ENCODE measurements around the genes GPX4, ATP5F1D, MIDN and APC2.

DNA sequence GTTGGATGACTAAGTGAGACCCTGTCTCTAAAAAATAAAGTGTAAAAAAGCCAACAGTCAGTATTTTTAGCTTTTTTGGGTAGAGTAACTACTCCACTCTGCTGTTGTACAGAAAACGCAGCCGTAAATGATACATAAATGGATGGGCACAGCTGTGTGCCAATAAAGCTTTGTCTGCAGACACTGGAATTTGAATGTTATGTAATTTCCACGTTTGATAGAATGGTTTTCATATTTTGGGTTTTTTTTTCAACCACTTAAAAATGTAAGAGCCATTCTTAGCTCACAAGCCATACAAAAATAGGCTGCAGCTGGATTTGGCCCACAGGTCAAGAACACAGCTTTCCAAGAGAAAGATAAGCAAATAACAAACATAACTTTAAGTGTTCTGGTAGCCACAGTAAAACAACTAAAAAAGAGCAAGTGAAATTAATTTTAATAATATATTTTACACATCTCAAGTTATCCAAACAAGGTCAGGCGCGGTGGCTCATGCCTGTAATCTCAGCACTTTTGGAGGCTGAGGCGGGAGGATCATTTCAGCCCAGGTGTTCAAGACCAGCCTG lies 1.8 kb upstream of the TMEM259 start:
- PRO-cap, result no peak
- RAMPAGE, long total RNA, 3 experiments, result no peak in any of the 3 experiments

GRCh38 chr19:1028063-1029034 lies 1.9 kb downstream of the CNN2 start:
- PRO-cap, result bidirectional peak, plus-strand start at chr19:1028771, minus-strand start at chr19:1028657
- RAMPAGE, long total RNA, 3 experiments, result no peak in any of the 3 experiments

GRCh38 chr19:1032048-1032937 lies 5.9 kb downstream of the CNN2 start:
- PRO-cap, result no peak
- RAMPAGE, long total RNA, 3 experiments, result no peak in any of the 3 experiments

DNA sequence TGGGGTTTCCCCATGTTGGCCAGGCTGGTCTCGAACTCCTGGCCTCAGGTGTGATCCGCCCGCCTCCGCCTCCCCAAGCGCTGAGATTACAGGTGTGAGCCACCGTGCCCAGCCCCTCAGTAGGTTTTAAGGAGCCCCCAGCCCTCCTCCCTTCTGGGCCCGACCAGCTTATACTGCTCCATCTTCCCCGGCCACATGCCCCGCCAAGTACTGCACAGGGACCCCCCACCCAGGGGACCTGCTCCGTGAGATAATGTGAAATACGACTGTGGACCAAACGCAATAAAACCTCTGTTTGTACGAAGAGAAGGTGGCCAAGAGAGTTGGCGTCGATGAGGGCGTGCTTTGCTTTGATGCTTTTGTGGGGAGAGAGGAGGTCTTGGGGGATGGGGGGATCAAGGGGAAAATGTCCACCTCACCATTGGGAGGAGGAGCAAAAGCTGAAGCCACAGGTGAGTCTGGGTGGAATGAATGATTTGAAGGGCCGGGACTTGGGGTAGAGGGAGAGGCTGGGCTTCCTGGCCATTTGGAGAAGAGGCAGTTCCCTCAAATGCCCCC lies 1.1 kb upstream of the ABCA7 start:
- PRO-cap, result no peak
- RAMPAGE, long total RNA, 3 experiments, result no peak in any of the 3 experiments

GRCh38 chr19:1067710-1068436 lies 906 bp downstream of the ARHGAP45 start:
- PRO-cap, result no peak
- RAMPAGE, long total RNA, 3 experiments, result no peak in any of the 3 experiments

- PRO-cap, result bidirectional peak, plus-strand start at chr19:1104073, minus-strand start at chr19:1103797
- RAMPAGE, long total RNA, 3 experiments, result start-site peak on the plus strand in 3 of 3 experiments, at chr19:1104038-1104100 at its widest, 2,074 to 3,162 reads per replicate
Observed at GRCh38 chr19:1103866-1104213, at the start of gene GPX4. Gene GPX4, plus strand, starts transcription at chr19:1103994.

DNA sequence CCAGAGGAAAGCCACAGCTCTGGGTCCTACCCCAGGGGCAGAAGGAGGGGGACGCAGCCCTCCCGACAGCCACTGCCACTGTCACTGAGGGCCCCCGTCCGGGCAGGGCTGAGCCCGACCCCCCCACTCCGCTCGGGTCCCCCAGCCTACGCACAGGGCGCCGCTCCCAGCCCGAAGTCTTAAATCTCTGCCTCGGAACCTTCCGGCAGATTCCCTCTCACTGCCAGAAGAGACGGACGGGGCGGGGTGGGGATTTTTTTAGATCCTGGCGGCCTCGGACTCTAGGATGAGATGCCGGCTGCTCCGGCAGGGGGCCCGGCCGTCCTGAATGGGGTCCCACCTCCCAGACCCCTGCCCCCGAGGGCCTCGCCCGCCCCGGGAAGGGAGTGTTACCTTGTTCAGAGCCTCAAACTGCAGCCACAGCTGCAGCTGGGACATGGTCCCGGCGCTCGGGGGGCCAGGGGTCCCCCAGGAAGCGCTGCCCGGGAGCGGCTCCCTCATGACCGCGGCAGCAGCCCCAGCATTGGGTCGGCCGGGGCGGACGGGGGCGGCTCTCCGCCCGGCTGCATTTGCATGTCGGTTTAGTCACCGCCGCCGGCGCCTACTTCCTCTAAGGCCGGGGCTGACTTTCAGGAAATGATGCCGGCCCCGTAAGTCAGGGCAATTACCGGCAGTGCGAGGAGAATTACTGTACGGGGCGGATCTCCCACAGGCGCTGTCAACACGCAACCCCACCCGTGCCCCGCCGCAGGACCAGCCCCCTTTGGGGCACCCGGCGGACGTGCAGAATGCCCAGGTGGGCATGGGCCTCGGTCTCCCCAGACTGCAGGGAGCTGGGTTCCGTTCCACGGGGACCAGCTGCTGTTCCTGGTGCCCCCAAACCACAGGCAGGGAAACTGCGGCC lies 28.2 kb downstream of the GPX4 start:
- PRO-cap, result bidirectional peak, plus-strand start at position 670 of the sequence, minus-strand start at position 525 of the sequence
- RAMPAGE, long total RNA, 3 experiments, result start-site peak on the minus strand in 1 of 3 experiments, centred at position 540 of the sequence, 39 reads per replicate

GRCh38 chr19:1147263-1147547 lies 26.9 kb downstream of the SBNO2 start:
- PRO-cap, result no peak
- RAMPAGE, long total RNA, 3 experiments, result no peak in any of the 3 experiments

- PRO-cap, result no peak
- RAMPAGE, long total RNA, 3 experiments, result no peak in any of the 3 experiments
Observed at GRCh38 chr19:1161491-1162138, 12.5 kb downstream of the SBNO2 start.

GRCh38 chr19:1172668-1173427 lies 1.2 kb downstream of the SBNO2 start:
- PRO-cap, result bidirectional peak, plus-strand start at chr19:1172942, minus-strand start at chr19:1172621; unidirectional peak, plus-strand start at chr19:1173203
- RAMPAGE, long total RNA, 3 experiments, result no peak in any of the 3 experiments

DNA sequence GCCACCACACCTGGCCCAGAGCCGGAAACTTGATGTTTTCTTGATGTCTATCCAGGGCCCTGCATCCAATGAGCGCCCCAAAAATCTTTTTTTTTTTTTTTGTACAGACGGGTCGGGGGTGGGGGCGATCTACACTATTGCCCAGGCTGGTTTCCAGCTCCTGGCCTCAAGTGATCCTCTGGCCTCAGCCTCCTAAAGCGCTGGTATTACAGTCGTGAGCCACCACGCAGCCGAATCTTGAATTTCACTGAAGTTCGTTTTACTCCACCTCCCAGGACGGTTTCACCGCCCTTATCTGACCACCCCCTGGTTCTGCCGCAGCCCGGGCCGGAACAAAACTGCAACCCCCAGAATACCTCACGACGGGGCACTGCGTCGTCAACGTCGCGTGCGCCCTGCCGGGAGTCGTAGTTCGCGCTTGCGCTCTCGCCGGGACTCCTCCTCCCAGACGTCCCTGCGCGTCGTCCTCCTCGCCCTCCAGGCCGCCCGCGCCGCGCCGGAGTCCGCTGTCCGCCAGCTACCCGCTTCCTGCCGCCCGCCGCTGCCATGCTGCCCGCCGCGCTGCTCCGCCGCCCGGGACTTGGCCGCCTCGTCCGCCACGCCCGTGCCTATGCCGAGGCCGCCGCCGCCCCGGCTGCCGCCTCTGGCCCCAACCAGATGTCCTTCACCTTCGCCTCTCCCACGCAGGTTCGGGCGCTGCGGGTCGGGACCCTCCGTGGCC lies at the start of gene ATP5F1D:
TSS of gene ATP5F1D (plus strand) at position 447 of the 721 bp plus-strand sequence.
- PRO-cap, result bidirectional peak, plus-strand start at position 480 of the sequence, minus-strand start at position 314 of the sequence
- RAMPAGE, long total RNA, 3 experiments, result no peak in any of the 3 experiments

- PRO-cap, result bidirectional peak, plus-strand start at chr19:1248583, minus-strand start at chr19:1248617
- RAMPAGE, long total RNA, 3 experiments, result no peak in any of the 3 experiments
Observed at GRCh38 chr19:1247961-1248652, at the start of gene MIDN. Gene MIDN, plus strand, starts transcription at chr19:1248583.

- PRO-cap, result bidirectional peak, plus-strand start at chr19:1253335, minus-strand start at chr19:1253331
- RAMPAGE, long total RNA, 3 experiments, result no peak in any of the 3 experiments
Observed at GRCh38 chr19:1253244-1253942, 5.0 kb downstream of the MIDN start.

- PRO-cap, result no peak
- RAMPAGE, long total RNA, 3 experiments, result no peak in any of the 3 experiments
Observed at GRCh38 chr19:1254048-1254484, 5.7 kb downstream of the MIDN start.

- PRO-cap, result no peak
- RAMPAGE, long total RNA, 3 experiments, result no peak in any of the 3 experiments
Observed at GRCh38 chr19:1267644-1268285, 1.4 kb upstream of the CIRBP start.

DNA sequence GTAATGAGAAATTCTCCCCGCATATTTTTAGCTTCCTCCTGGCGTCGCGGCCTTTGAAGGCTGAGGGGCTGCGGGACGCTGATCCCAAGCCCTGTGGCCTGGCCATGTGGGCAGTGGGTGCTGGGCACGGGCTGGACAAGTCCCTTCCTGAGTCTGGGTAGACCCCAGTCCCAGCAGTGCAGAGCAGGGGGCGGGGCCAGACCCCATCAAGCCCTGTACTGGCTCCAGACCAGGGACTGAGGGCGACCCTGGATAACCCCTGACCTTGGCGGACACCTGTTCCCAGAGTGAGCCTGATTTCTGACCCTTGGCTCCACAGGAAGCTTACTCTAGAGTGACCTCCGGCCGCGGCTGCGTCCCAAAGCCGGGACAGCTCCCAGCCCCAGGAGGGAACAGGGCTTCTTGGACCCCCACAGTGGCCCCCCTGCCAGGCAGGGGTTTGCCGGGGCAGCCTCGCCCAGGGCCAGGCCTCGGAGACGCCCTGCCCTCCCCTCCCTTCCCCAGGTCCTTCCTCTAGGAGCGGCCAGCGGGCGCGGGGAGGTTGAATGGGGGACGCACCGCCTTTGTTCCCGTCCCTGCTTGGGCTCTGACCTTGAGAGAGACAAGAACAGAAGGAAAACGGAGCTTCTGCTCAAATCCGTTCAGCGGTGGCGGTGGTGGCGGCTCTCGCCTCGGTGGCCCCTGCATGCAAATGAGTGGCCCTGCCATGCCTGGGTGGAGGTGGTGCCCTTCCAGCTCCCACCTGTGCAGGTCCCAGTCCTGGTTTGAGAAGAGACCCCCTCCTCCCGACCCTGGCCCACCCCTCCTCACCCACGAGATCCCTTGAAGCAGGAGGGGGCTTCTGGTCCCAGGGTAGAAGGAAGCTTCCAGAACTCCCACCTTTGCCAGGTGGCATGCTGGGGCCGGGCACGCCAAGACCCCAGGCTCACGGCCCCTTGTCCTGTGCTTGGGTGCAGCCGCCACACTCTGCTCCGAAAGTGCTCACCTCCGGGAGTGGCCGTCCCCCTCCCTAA lies 2.2 kb upstream of the EFNA2 start:
- PRO-cap, result no peak
- RAMPAGE, long total RNA, 3 experiments, result no peak in any of the 3 experiments

DNA sequence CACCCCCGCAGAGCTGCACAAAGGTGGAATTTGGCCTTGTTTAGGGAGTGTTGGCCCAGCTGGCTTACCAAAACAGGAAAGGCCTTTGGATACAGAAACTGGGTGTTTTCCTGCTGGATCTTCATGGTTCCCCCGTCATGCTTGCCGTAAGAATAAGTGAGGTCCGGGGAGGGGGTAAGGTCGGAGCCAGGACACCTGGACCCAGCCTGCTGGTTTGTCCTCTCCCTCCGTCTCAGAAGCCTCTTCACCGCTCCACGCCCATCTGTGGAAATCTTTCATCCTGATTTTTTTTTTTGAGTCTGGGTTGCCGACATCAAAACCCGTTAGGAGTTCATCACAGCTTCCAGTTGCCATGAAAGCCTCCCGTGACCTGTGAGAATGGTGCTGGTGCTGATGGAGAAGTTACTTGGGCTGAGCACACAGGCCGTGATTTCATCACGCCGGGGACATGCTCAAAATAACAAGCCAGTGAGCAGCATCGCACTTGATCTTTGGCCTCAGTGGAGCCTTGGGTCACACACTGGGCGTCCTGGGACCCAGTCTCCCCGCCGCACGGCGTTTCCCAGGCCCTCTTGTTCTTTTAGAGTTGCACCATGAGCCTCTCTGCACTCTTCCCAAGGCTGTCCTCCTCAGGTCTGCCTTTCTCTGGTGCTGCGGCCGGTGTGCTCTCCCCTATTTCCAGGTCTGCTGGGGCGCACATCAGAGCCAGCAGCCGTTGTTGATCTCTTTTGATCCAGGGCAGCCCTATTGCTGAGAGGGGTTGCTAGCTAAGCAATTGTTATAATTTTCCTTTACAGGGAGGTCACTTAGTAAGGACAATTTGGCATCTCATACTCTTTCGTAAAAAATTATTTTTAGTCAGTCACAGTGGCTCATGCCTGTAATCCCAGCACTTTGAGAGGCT lies 9.6 kb upstream of the NDUFS7 start:
- PRO-cap, result no peak
- RAMPAGE, long total RNA, 3 experiments, result no peak in any of the 3 experiments

DNA sequence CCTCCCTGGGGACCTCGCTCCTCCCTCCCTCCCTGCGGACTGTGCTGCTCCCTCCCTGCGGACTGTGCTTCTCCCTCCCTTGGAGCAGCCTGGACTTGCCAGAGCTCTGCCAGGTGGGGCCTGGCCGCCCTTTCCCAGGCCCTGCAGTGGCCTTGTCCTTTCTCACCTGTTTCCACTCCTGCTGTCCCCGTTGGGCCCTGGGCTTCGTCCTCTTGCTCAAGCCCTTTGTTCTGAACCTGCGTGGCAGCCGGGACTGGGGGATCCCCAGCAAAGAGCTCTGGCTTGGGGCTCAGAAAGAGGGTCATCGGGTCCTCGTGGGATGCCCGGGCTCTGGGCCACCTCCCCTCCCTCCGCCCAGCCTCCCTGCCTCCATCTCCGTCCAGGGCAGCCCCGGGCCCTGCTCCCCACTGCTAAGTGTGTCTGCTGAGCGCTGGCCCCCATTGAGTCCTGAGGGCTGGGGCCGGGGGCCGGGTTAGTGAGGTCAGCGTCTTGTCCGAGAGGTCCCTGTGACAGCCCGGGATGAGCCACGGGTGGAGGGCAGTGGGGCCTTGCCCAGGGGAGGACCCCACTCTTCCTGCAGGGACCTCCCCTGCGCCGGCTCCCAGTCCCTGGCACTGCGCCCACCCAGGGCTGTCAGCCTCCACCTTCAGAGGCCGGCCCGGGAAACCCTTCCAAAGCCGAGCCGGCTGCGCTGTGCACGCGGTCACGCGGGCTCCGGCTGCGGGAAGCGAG lies 6.5 kb downstream of the GAMT start:
- PRO-cap, result no peak
- RAMPAGE, long total RNA, 3 experiments, result no peak in any of the 3 experiments

GRCh38 chr19:1427811-1428716 lies 10.1 kb upstream of the RPS15 start:
- PRO-cap, result no peak
- RAMPAGE, long total RNA, 3 experiments, result no peak in any of the 3 experiments

DNA sequence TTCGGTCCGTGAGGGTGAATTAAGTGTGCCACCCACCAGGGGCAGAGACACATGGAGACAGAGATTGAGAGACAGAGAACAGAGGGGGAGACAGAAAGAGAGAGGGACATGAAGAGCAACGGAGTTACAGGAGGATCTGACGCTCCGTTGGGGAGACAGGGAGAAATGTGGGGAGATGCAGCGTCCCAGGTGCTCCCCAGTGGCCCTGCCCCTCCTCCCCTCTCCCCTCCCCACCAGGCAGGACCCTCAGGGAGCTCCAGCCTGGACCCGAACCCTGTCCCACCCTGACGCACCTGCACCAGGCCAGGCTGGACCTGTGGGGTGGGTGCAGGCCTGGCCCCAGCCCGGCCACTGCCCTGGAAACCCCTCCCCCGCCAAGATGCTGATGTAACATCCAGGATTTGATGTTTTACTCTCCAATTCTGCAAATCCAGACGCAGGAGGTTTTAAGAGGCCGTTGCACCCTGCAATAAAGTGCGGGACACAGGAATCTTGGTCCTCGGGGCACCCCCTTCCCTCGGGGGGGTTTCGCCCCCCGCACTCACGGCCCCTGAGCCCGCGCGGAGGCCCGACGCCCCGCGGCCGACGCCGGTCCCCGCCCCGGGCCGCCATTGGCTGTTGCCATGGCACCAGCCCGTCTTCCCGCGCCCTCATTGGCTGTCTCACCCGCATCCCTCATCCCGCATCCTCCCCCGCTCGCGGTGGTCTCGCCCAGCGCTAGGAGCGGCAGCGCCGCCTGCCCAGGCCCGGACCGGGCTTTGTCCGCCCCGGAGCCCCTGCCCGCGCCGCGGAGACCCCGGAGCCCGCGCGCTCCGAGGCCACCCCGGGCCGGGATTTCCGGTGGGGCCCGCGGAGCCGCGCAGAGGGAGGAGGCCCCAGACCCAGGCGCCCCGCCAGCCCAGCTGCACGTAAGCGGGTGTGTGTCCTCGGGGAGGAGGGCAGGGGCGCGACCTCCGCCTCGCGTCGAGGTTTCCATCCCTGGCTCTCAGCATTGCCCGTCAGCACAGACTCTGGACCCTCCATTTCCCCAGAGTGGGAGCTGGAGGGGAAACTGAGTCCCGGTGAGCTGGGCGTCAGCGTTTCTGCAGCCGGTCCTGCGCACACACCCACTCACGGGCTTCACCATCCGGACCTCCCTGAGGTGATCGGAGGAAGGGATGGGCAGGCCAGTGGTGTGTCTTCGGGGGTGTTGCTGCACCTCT lies at the start of gene APC2:
TSS of gene APC2 (plus strand) at position 699 of the 1,202 bp plus-strand sequence.
- PRO-cap, result no peak
- RAMPAGE, long total RNA, 3 experiments, result no peak in any of the 3 experiments

Data from tibial nerve (tissue), 3 donors.